Foreskin fibroblast (primary cell): ENCODE measurements around the gene NAE1.

- RRBS, result no CpG with 5 or more reads among the region's 14 CpGs
These were observed 22.7 kb upstream of the SLC38A7 start for GRCh38 chr16:58707138-58707846.

GRCh38 chr16:58733216-58733495 lies 960 bp downstream of the GOT2 start:
- RRBS, result 2% methylated on average over 1 of the region's 8 CpGs

- RRBS, result no CpG with 5 or more reads among the region's 2 CpGs
These were observed 1469.7 kb upstream of the GOT2 start for GRCh38 chr16:60203777-60204204.

DNA sequence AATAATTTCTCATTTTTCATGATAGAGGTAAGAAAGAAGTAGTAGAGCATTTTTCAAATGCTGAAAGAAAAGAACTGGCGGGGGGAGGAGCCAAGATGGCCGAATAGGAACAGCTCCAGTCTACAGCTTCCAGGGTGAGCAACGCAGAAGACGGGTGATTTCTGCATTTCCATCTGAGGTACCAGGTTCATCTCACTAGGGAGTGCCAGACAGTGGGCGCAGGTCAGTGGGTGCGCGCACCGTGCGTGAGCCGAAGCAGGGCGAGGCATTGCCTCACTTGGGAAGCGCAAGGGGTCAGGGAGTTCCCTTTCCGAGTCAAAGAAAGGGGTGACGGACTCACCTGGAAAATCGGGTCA lies 1513.6 kb downstream of the CDH8 start:
- RRBS, result no CpG with 5 or more reads among the region's 15 CpGs

GRCh38 chr16:65120566-65121595 lies 982 bp downstream of the CDH11 start:
- RRBS, result 1% methylated on average over 12 of the region's 76 CpGs

DNA sequence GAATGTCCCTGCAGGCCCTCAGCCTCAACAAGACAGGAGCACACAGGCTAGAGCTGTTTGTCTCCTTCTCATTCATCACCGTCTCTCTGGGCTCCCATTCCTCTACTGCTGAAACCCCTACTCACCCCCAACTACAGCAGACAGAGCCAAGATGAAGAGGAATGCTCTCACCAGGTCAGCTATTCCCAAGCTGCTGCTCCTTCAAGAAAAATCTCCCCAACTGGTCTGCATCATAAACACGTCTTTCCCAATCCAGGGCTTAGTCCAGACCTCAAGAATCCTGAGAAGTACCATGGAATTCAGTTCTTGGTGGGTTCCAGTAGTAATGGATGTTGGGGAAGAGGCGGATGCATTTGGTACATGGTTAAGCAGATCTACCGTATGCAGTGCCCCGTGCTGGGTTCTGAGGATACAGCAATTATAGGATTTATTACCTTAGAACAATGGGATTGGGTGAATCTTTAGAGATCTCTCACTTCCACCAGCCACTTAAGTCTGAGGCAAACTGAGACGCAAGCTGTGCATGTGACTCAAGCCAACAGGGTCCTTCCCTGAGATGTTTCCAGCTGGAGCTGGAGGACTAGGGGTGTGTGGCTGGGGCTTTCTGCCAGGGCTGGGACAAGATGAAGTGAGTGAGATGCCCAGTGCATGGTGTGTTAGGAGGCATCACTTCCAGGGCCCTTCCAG lies 232.8 kb upstream of the CDH5 start:
- RRBS, result no CpG with 5 or more reads among the region's 6 CpGs

- RRBS, result 47% methylated on average over 7 of the region's 57 CpGs
These were observed 24.2 kb upstream of the BEAN1 start for GRCh38 chr16:66402703-66403567.

DNA sequence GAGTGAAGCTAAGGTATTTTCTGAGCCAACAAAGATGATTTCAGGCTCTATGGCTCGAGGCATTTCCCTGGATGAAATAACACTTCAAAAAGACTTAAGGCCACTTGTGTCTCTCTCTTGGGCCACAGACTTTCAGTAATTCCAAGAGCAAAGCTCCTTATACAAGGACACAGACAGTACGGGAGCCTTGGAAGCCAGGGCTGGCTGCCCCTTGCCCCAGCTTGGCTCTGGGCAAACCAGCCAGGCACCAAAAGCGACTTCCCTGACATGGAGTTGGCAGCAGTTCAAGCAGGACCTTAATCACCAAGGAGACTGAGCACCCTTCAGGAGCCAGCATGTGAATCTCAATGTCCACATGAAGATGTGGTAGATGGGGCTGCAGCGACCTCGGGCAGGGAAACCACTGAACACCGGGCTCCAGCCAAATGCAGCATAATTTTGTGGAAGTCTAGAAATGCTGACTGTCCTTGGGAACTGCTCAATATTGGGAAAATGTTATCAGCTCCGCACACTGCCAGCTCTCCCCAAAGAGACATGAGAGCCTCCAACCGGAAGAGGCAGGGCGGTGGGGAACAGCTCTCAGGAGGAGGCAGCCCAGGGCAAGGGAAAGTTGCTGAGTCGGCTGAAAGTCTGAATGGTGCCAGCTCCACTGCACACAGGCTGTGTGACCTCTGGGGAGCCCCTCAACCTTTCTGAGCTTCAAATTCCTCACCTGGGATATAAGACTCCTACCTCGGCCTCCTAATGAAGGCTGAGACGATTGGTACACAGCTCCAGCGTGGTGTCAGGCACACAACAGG lies 38.9 kb downstream of the TK2 start:
- RRBS, result no CpG with 5 or more reads among the region's 13 CpGs

DNA sequence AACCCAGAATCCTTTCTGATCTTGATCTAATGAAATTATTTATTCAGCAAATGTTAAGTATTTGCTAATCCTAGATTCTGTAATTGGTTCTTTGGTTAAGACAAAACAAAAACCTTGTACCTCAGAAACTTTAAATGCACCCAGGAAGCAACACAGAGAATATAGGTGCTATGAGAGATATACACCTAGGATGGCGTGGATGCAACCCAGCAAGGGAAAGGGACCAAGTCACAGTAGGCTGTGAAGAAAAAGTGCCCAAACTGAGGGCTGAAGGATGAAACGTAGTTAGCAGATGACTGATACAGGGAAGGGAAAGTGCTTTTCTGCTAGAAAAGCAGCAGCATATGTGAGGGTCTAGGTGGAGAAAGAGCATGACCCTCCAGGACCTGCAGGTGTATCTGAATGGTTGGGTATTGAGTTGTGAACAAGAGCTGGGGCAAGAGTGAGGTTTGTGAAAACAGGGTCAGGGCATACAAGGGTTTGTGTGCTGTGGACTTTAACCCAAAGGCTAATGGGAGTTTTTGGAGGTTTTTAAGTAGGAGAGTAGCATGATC lies 6.3 kb upstream of the CMTM1 start:
- RRBS, result no CpG with 5 or more reads among the region's 2 CpGs

- RRBS, result no CpG with 5 or more reads among the region's 26 CpGs
These were observed 17.3 kb downstream of the CMTM3 start for GRCh38 chr16:66621587-66622380.

GRCh38 chr16:66829052-66829830 lies 1.5 kb downstream of the NAE1 start:
- RRBS, result no CpG with 5 or more reads among the region's 5 CpGs

- RRBS, result 1% methylated on average over 28 of the region's 84 CpGs
These were observed at the start of gene NAE1 for GRCh38 chr16:66830321-66831228. TSS of gene NAE1 (minus strand) at chr16:66830976.

DNA sequence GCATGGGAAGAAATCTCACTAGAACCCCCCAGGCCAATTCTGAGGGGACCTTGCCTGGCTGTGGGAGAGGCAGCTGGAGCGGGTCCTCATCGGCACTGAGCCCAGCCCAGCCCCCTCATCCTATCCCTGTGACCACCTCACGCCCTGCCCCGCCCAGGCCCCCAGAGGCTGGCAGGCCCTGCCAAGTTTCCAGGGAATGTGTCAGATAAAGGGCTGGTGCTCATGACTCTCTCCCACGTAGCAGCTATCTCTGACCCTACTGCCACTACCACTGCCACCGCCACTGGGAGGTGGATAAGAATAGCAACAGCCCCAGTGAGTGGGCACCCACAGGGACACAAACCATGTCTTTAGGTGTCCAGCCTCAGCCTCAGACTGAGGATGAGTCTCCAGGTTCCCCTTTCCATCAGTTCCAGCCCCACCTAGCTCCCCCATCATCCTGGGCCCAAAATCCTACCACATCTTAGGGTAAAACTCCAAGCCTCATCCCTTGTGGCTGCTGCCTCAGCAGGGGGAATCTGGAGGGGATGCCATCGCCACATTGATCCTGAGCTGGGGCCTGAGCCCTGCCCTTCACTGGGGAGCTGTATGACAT lies 15.0 kb downstream of the CDH16 start:
- RRBS, result no CpG with 5 or more reads among the region's 7 CpGs

DNA sequence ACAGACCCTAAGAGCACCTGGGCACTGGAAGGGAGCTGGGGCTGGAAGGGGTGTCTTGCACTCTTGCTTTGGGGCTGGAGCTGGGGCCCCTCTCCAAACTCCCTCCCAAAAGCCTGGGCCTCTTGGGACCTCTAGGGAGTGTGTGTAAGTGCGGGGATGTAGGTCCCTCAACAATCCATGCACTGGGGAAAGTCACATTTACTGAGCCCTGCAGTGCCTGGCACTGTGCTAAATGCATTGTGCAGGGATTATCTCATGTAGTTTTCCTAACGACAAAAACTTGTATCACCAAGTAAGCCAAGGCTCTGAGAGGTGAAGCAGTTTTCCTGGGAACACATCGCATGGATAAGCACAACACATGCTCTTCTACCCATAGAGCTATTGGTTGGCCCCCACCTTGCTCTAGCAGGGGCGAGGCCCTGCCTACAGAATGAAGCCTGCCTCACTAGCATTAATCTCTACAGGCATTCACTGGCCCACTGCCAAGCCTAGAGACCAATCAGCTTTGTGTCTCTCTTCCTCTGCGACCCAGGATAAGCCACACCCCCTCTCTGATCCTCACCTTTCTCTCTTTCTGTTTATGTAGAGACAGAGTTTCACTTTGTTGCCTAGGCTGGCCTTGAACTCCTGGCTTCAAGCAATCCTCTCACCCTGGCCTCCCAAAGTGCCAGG lies 13.1 kb downstream of the CDH16 start:
- RRBS, result no CpG with 5 or more reads among the region's 5 CpGs

DNA sequence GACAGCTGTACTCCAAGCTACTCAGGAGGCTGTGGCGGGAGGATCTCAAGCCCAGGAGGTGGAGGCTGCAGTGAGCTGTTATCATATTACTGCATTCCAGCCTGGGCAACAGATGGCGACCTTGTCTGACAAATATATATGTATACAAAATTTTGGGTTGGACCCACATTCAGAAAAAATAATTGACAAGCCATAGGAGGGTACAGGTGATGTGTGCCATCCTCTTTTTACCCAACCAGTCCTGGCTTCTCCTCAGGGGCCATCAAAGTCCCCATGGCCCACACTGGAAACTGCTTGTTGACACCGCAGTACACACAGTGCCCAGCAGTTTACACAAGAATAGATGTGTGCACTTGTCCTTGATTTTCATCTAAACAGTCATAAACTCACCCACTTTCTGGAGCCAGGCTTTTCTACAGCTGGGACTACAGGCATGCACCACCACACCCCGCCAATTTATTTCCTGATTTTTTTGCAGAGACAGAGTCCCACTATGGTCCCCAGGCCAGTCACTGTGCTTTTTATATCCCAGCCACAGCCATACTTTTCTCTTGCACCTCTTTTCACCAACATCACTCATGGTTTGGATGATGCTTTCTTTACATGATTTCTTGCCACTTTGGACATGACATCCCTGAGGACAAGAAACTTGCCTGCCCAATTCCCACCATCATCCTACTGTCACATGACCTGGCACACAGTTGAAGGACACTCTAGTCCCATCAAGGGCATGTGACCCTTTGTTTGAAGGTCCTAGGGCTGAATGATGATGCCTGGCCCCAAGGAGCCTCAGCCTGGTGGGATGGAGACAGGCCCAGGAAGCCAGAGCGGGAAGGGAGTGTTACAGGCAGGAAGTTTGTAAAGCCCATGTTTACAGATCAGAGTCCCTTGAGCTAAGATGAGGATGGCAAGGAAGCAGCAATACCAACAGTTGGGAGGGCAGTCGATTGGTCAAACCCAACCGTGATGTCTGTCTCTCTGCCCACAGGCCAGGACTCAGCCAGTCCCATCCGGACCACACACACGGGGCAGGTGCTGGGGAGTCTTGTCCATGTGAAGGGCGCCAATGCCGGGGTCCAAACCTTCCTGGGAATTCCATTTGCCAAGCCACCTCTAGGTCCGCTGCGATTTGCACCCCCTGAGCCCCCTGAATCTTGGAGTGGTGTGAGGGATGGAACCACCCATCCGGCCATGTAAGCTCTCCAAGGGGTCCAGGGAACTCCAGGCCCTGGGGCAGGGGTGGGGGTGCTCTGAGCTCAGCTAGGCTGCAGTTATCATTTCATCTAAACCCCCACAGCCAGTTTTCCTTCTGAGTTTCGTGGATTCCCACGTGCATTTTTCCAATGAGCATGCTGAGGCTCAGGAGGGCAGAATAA lies 2.2 kb downstream of the CES2 start:
- RRBS, result 82% methylated on average over 5 of the region's 16 CpGs

- RRBS, result no CpG with 5 or more reads among the region's 6 CpGs
These were observed 7.7 kb downstream of the CES2 start for GRCh38 chr16:66942969-66943463.

DNA sequence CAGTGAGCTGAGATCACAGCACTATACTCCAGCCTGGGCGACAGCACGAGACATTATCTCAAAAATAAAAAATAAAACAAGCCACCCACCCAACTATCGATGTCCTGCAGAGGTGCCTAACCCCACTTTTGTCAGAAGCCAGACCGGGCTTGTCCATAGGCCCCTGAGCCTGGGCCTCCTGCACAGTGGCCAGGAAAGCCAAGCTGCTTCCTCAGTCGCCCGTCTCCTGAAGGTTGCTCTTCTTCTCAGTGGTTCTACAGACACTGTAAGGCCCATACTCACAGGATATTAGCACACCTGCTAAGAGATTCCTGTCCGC lies 11.2 kb downstream of the CES2 start:
- RRBS, result no CpG with 5 or more reads among the region's 7 CpGs

DNA sequence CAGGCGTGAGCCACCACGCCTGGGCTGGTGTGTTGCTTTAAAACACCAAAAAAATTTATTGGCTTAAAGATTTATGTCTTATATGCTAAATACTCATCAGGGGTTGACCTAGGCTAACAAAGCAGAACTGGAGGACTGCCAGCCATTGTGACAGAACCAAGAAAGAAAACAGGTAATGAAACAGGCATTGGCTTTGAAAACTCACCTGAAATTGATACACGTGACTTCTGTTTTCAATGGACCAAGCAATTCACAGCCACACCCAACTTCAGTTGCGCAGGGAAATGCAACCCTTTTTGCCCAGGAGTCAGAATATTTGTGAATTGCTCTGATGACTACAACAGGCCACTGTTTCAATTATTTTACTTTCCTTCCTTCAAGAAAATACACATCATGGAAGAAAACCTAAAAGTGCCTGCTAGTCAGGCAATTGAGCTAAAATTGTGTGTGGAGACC lies 4.8 kb upstream of the PHAF1 start:
- RRBS, result no CpG with 5 or more reads among the region's 4 CpGs

DNA sequence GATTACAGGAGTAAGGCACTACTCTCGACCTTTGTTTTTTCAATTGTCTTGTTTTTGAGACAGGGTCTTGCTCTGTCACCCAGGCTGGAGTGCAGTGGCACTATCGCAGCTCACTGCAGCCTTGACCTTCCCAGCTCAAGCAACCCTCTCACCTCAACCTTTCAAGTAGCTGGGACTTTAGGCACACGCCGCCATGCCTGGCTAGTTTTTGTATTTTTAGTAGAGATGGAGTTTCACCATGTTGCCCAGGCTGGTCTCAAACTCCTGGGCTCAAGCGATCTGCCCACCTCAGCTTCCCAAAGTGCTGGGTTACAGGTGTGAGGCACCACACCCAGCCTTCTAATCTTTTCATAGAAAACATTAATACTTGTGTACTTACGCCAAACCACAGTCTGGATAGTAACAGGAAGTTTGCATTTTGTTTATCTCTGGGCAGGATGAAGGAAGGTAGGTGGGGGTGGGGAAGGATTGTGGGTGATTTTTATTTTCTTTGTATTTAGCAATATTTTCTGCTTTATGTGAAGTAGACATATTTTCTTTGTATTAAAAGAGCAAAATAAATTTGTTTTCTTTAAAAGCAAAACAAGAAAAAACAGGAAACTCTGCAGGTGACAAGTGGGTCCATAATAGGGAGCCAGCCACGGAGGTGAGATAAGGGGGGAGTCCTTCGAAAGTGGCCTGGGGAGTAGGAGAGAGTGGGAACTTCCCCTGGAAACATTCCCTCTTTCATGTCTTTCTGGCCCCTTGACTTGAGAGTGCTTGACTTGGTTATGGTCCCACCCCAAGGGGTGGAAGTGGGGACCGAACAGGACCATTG lies 1.4 kb downstream of the TRADD start:
- RRBS, result no CpG with 5 or more reads among the region's 9 CpGs

DNA sequence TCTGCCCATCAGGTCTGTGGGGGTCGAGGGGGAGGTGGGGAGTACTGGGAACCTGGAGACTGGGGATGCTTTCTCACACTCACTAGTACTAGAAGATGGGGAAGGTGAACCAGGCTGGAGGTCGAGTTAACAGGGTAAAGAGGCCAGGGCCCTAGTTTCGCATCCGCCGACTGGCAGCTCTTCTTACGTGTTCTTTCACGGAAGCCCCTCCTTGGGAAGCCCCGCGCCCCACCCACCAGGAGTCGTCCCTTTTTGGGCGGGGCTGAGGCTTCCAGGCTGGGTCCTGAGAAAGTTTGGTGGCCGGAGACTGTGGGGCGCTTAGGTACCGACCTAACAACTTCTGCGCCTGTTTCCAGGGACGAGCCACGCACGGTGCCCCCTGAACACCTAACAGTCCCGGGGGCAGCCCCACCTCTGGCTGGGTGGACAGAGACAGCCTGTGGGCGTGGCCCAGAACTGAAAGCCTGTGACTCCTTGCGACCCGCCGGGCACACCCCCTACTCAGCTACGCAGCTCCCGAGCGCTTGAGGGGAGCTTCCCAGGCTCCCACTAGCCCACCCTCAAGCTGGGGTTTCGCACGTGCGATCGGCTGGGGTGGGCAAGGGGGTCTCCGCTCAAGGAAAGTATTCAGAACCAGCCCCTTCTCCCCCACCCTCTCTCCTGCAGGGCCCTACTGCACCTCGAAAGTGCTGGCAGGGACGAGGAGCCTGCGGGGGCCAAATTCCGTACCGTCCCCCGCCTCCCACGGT lies 590 bp downstream of the TRADD start:
- RRBS, result 2% methylated on average over 9 of the region's 38 CpGs